Smooth muscle cell (in vitro differentiated cells): ENCODE measurements around the gene LY9.

GRCh38 chr1:160420668-160421260 lies 20.4 kb downstream of the VANGL2 start:
- RAMPAGE, long total RNA, result no peak

GRCh38 chr1:160520711-160521573 lies 2.1 kb downstream of the SLAMF6 start:
- RAMPAGE, long total RNA, result no peak

DNA sequence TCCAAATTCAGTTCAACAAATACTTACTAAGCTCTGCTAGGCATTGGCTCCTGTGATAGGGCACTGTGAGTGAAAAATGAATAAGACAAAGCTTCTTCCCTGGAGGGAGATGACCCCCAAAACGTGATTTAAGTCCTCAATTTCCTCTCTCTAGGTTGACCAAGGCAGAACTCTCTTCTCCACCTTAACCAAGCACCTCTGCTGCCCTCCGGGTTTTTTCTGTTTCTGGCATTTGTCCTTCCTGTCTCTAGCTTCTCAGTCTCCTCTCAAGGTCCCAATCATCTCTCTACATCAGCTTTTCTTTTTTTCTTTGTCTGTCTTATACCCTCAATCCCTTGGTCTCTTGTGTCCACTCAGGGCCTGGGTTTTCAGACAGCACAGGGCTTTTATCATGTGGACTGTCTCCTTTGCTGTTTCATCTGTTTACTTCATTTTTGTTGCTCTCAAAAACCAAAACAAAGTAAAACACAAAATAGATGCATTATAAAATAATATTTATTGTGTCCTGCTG lies 17.6 kb upstream of the SLAMF6 start:
- RAMPAGE, long total RNA, result no peak

DNA sequence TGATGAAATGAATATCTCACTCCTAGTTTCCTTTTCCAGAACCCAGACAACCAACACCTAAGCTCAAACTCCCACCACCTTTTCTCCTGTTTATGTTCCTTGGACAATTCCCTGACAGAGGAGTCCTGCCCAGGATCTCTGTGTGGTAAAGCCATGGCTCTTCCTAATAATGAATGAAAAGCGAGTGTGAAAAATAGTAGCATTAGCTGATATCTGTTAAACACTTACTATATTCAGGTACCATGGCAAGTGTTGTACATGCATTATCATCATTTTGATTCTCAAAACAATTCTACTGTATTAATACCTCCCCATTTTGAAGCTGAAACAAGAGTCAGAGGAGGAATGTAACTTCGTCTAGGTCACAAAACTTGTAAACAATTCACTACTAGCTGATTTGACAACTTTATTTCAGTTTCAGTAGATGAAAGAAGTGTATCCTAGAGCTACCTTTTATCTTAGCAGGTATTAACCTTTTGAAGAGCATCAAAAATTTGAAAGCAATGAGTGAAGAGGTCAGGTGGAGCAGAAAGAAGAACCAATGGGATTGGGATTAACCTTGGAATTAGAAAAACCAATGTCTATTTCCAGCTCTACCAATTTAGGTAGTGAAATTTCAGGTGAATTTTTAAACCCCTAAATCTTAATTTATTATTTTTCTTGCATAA lies 1.7 kb downstream of the CD84 start:
- RAMPAGE, long total RNA, result no peak

DNA sequence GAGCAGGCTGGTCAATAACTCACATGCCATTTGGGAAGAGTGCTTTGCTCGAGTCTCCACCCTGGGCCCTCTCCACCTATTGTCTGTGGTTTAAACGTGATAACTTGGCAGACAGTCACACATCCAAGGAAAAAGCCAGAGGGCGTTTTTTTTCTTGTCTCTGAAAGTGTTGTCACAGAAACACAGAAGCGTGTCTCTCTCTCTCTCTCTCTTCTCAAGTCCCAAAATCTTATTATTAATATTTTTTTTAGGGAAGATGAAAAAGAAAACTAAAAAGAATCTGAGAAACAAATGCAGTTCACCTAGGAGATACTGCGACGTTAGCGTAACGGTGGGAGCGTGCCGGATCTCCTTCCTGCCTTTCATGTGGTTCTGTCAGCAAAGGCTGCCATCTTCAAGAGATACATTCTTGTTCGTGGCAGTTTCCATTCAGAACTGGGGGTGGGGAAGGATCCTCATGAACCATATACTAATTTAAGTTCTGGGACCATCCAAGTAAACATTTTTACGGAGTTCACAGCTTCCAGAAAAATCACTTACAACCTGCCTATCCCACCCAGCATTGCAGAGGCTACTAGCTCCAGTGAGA lies 17.6 kb downstream of the SLAMF1 start:
- RAMPAGE, long total RNA, result no peak

- RAMPAGE, long total RNA, result no peak
Measured at GRCh38 chr1:160645769-160646772, 773 bp downstream of the SLAMF1 start.

DNA sequence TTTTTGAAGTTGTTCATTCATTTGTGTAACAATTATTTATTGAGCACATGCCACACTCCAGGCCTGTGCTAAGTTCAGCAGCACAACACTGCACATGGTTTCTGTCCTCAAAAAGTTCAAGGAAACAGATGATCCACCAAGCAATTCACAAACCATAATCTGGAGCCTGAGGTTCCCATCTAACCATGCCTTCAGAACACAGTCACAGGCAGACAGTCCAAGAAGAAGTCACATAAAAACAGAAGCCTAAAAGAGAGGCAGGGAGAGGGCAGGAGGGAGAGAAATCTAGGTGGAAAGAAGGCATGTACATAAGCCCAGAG lies 1.9 kb downstream of the CD48 start:
- RAMPAGE, long total RNA, result no peak

- RAMPAGE, long total RNA, result no peak
Measured at GRCh38 chr1:160724507-160724887, 12.9 kb upstream of the CD48 start.

DNA sequence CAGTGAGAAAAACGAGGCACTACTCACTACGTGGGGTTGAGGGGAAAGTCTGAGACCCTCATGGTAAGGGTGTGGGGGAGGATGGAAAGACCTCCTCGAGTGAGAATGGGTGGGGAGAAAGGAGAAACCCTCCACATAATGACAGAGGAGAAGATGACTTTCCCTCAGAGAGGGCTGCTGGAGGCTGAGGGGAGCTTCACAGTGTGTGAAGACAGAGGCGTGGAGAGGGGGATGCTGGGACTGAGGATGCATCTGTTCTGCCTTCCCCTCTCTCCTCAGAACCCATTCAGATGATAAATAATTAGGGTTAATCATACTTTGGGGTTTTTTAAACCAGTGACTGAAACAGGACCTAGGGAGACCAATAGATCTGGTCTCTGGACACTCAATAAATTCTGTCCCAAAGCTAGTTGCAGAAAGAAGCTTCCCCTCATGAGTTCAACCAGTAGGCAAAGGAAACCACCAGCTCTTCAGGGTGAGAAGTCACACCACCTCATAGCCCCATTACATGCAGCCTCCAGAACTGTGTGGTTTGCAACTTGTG lies 17.1 kb downstream of the SLAMF7 start:
- RAMPAGE, long total RNA, result no peak

GRCh38 chr1:160781933-160782649 lies 13.9 kb upstream of the LY9 start:
- RAMPAGE, long total RNA, result no peak

- RAMPAGE, long total RNA, result no peak
Measured at GRCh38 chr1:160795774-160796432, at the start of gene LY9. Gene LY9, plus strand, starts transcription at chr1:160796174.

DNA sequence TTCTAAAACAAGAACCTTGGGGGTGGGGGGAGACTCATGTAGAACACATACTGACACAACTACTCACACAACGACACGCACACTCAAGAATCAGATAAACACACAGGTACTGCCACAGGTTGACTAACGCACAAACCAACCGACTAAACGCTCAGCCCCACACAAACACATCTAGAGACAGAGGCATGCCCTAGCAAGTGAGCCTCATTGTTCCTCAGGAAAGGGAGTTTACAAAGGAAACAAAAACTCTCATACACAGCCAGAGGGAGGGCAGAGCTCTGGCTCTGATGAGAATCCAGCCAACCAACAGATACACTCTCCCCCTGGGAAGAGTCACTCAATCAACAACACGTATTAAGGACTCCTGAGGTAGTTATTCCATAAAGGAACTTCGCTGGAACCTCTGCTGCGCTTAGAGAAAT lies 951 bp downstream of the F11R start:
- RAMPAGE, long total RNA, result no peak

GRCh38 chr1:161022032-161022454 lies 1.1 kb upstream of the F11R start:
- RAMPAGE, long total RNA, result no peak

DNA sequence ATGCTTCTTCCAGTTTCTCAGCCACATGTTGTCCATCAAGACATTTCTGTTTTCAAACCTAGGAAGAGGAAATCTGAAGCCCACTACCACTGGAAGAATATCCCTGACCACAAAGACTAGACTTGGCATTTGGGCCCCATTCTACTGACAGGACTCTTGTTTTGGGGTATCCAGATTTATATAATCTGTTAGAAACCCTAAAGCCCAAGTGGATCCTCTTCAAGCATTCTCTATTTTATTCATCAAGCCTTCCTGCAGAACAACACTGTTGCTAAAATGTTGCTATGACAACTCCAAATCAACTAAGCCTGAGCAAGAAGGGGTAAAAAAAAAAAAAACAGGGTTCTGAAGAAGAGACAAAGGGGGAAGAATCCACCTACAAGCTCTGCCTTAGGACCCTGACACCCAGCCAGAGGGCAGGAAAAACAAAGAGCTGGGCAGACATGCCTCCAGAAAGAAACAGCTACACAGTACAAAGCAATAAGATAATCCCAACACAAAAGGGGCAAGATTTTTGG lies 1.4 kb downstream of the USF1 start:
- RAMPAGE, long total RNA, result no peak

DNA sequence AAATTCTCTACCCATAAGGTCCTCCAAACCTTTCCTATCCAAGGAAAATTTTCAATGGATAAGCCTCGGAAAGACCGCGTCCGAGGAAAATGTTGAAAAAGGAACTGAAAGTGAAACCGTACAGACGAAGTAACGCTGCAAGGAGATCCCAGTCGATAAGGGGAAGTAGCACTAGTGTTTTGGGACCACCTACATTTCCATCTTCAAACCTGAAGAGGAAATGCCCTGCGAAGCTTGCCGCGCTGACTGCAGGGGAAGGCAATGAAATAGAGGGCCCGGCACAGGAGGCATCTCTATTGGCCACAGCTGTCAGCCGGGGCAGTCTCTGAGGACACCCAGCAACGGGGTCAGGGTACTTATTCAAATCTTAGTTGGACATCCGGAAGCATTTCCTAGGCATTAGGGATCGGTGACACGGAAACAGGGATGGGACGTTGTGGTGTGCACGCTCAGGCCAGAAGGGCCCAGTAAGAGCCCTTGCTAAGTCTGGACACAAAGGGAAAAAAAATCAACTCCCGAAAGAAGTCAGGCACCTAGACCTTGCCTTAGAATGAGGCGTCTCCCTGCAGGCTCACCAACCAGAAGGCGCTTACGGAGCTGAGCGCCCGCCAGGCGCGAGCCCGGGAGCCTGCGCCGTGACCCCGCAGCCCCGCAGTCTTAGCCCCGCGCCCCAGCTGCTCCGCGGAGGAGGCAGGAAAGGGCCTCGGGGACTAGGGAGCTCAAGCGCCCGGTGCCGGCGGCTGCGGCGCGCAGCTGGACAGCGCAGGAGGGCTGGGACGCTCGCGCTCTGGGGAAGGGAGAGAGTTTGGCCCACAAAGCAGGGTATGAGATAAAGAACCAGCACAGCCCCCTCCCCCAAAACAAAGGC lies 660 bp downstream of the USF1 start:
- RAMPAGE, long total RNA, result no peak

DNA sequence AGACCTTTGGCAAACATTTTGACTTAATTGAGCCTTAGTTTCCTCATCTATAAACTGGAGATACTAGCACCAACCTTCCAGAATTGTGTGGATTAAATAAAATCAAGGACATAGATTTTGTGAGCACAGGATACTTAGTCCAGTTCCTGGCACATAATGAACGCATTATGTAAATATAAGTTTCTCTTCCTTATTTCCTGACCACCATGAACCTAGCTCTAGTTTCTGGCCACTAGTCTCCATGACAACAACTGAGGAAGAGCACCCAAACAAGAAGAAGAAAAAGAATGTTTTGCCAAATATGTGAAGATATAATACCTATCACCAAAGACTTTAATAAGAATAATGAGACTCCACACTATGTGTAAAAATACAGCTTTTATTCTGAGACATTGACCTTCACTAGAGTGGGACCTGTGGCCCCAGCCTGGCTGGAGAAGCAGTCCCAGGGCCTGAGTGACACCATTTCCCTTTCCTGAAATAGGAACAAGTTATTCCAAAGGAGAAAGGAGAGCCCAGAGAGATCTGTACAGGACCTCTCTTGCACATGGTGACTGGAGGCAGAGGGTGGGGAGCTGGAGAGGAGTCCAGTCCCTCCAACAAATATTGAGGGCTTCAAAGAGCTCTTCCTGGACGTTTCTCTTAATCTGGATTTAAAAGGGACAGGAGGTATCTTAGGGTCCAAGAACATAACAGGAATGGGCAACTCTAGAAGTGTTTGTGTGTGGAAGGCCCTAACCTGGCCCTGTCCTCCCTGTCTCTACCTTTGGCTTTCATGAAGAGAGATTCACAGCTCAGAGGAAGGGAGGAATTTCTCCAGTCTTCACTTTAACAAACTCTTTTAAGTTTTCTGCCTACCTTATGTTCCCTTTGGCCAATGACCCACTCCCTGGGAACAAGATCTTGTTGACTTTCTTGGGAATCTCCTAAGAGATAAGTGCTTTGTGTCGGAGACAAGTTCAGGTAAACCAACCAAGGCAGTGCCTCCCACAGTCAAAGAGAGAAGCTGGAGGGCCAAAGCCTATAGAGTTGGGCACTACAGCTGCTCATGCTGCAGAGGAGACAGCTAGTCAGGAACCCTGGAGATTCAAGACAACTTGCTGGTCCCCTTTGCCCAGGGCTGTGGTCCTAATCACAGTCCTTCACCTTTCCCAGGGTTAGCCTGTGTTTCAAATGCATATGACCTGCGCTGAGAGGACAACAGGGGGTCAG lies 1.2 kb upstream of the USF1 start:
- RAMPAGE, long total RNA, result no peak

GRCh38 chr1:161065462-161065848 lies 4.2 kb downstream of the ARHGAP30 start:
- RAMPAGE, long total RNA, result no peak

DNA sequence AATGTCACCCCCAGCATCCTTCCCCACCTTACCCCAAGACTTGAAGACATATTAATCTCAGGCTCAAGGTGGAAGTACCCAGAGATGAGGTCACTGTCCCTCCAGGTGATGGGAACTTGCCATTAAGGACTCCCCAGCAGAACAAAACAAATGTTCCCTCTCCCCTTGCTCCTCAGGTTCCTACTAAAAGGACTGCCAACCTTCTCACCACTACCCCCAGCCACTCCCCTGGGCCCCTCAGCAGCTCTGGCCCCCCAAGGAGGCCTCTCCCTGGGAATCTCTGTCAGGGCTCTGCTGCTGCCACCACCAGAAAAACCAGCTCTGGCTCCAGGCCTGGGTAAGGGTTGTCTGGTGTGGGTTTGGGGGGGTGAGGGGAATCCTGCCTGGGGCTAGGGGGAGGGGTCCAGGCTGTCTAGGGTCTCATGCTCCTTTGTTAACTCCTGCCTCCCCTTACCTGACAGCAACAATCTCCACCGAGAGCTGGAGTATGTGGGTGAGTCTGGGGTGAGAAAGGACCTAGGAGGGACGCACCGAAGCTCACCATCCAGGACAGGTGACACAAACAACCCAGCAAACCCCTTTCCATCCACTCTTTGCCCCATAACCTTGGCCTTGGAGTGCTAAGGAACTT lies 4.8 kb downstream of the NECTIN4 start:
- RAMPAGE, long total RNA, result no peak

GRCh38 chr1:161158305-161158915 lies 890 bp upstream of the USP21 start:
- RAMPAGE, long total RNA, result no peak

GRCh38 chr1:161195181-161195570 lies 3.7 kb downstream of the ADAMTS4 start:
- RAMPAGE, long total RNA, result no peak